Mesenchymal stem cell of the bone marrow (primary cell): ENCODE data around the genes KCNC2 and NAV3.

GRCh38 chr12:72076348-72076613 lies 137.6 kb downstream of the TPH2 start:
- CAGE, long polyA plus RNA, result no peak

DNA sequence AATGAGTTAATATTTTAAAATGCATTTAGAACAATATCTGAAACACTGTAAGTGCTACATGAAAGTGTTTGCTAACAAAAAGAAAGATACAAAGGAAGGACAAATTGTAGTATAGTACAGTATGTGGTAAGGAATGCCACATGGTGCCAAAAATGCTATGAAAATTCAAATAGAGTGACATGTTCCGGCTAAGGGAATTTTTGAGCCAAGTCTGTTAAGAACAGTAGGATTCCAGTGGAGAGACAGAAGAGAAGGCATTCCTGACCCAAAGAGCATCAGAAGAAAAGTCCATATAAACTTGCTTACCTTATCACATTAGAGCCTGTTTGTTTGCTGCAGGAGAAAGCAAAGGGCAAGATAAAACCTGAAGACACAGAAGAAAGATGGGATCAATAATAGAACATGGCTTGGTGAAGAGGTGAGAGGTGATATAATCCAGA lies 148.4 kb downstream of the TPH2 start:
- CAGE, long polyA plus RNA, result no peak

DNA sequence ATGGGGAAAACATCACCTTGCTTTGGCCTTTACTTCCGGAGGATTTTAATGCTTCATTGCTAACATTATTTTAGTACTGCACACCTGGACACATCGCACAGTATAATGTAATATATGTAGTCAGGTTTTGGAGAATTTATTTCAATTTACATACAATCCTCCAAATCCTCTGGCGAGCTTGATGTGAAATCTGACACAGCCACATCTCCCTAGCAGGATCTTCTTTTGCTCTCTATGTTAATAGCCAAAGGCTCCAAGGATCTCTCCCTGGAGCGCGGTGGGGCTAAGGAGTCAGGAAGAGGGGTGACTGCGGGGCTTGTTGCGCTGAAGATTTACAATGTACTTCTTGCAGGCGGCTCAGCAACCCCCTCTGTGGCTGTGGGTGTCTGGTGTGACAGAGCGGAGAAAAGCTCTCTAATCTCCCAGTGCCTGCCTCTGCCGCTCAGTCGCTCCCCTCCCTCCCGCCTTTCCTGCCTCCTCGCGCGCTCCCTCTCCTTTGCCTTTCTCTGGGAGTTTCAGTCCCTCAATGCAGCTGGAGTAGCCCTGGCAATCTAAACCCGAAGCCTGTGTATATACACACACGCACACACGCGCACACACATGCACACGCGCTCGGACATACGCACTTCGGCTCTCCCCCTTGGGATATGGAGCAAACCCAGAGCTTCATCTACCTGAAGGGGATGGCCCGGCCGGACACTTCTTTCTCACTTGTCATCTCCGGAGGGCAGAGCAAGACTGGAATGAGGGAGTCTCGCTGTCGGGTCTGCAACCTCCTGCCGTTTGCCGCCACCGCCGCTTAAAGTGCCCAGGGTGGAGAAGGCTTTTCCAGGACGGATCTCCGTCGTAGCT lies 795 bp upstream of the TRHDE start:
- CAGE, long polyA plus RNA, result no peak

DNA sequence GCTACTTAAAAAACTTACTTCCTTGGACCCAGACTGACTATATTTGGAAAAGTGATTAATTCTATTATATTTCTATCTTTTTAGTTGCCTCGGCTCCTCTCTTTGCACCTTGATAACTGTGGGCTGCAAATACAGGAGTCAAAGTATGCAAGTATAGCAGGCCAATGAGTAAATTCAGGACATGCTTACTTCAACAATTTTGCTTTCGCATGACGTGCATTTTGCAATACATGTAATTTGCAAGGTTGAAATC lies 1069.3 kb downstream of the TRHDE start:
- CAGE, long polyA plus RNA, result no peak

- CAGE, long polyA plus RNA, result no peak
Measured at GRCh38 chr12:74508660-74509803, 28.6 kb upstream of the ATXN7L3B start.

GRCh38 chr12:75209304-75210061 lies at the start of gene KCNC2:
Gene KCNC2, minus strand, starts transcription at chr12:75209839.
- CAGE, long polyA plus RNA, result no peak

- CAGE, long polyA plus RNA, result no peak
Measured at GRCh38 chr12:75472180-75472532, 8.4 kb upstream of the GLIPR1 start.

DNA sequence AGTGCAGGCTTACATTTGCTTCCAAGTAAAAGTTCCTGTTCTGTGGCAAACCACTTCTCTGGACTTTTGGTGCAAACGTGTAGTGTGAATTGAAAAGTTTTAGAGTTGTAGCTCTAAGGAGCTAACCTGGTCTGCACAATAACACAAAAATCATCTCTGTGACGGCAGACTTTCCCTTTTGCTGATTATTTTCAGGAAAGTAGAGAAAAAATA lies 2.4 kb upstream of the GLIPR1 start:
- CAGE, long polyA plus RNA, result no peak

DNA sequence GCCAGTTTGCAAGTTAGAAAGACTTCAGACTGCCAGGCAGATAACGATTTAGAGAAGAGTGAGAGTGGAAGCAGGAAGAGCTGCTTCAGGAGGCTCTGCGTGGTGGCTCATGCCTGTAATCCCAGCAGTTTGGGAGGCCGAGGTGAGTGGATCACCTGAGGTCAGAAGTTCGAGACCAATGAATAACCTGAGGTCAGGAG lies 55.1 kb upstream of the KRR1 start:
- CAGE, long polyA plus RNA, result no peak

GRCh38 chr12:76031221-76032049 lies 53.0 kb downstream of the NAP1L1 start:
- CAGE, long polyA plus RNA, result no peak

GRCh38 chr12:76040523-76041351 lies 43.7 kb downstream of the NAP1L1 start:
- CAGE, long polyA plus RNA, result no peak

GRCh38 chr12:76079802-76080484 lies 4.5 kb downstream of the NAP1L1 start:
- CAGE, long polyA plus RNA, result no peak

DNA sequence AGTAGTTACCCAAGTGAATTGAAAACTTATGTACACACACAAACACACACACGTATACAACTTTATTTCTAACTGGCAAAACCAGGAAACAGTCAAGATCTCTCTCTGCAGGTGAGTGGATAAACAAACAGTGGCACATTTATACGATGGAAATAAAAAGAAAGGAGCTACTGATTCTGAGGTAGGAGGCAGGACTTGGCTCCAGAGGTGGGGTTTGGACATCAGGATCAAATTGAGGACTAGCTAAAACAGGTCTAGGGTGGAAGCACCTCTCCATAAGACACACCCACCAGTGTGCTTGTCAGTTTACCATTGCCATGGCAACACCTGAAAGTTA lies 7.7 kb upstream of the NAP1L1 start:
- CAGE, long polyA plus RNA, result no peak

GRCh38 chr12:77086920-77087119 lies 21.5 kb upstream of the E2F7 start:
- CAGE, long polyA plus RNA, result no peak

DNA sequence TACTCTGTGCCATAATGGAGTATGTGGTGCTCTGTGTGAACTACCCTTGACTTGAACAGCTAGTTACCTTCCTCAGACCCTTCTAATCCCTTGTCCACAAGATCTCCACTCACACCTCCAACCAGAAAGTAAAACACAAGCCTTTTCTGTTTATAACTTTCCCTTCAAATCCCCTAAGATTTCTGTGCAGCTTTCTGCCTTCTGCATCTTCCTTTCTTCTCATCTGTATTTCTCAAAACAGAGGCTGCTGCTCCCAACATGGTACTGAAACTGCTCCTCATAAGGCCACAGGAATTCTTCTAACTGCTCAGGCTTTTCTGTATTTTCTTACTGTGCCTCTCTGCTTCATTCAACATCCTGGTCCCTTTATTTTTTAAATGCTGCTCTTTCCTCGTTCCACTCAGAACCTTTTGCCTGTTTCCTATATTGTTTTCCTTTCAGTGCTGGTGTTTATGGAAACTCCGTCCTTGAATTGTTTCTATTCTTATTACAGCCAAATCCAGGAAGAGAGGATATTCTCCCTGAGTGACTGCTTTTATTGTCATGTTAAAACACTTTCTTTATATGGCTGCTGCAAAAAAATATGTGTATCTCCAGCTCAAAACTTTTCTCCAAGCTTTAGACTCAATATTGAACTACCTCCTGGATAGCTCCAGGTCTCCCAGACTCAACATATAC lies 172.9 kb upstream of the E2F7 start:
- CAGE, long polyA plus RNA, result no peak

DNA sequence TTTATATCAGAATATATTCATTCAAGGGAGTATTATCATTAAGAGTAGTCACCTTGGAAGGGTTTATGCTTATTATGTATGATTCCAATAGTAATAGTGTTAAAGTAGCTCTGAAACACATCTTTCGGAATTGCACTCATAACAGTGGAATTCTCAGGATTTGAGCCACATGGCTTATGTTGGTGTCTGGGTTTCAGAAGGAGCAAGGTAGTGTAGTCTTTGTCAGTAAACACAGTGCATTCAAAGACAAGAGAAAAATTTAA lies 207.1 kb upstream of the E2F7 start:
- CAGE, long polyA plus RNA, result no peak

GRCh38 chr12:77830436-77831871 lies at the start of gene NAV3:
Gene NAV3, plus strand, starts transcription at chr12:77830894.
- CAGE, long polyA plus RNA, result no peak

DNA sequence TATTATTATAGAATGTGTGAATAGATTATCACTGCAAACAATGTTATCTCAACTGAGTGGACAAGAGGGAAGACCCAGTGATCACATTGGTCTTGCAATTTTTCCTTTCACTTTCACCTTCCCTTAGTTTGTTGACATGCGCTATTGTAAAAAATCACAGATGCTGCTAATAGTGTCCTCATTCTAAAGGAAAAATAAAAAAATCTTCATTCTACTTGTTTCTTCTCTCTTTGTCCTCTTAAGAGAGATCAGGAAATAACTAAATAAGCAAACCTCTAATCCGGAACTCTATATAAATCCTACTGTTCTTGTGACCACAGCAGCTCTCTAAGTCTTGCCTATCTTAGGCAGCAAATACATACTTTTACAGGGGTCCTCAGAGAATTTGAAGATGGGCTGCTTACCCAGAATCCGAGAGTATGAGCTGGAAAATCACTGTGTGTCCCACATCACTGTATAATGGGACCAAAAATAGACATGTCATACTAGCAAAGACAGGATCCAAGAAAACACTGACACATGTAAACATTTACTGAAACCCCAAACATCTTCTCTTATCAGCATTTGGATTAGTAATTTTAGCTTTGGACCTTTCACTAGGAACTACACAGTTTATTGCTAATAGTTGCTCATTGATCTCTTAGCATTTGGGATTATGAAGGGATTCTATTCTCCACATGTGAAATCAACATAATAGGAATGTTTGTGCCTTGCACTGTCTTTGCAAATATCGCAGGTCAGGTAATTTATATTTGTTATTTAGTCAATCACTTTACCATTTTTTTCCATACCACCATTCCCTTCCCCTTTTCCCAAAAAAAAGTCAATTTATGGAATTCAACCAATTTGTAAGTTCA lies 257.9 kb downstream of the NAV3 start:
- CAGE, long polyA plus RNA, result no peak

DNA sequence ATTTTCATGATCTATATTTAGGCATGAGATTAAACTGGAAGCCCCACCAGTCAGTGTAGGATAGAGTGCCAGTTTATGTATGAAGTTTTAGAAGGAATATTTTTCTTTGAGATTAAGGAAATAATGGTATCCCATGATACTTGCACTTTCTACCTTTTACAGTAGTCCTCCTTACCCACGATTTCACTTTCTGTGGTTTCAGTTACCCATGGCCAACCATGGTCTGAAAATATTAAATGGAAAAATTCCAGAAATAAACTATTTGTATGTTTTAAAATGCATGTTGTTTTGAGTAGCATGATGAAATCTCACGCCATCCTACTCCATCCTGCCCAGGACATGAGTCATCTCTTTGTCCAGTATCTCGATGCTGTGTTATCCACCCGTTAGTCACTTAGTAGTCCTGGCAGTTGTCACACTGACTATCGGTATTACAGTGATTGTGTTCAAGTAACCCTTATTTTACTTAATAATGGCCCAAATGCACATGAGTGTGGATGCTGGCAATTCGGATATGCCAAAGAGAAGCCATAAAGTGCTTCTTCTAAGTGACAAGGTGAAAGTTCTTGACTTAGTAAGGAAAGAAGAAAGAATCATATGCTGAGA lies 22.4 kb downstream of the SYT1 start:
- CAGE, long polyA plus RNA, result no peak

DNA sequence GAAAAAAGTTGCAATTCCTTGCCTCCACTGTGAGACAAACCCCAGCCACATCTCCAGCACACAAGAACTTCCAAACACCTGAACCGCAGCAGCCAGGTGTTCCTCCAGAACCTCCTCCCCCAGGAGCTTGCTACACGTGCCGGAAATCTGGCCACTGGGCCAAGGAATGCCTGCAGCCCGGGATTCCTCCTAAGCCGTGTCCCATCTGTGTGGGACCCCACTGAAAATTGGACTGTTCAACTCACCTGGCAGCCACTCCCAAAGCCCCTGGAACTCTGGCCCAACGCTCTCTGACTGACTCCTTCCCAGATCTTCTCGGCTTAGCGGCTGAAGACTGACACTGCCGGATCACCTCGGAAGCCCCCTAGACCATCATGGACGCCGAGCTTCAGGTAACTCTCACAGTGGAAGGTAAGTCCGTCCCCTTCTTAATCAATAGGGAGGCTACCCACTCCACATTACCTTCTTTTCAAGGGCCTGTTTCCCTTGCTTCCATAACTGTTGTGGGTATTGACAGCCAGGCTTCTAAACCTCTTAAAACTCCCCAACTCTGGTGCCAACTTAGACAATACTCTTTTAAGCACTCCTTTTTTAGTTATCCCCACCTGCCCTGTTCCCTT lies 148.7 kb downstream of the PAWR start:
- CAGE, long polyA plus RNA, result no peak